PFSK-1 (cell line): ENCODE measurements around a stretch of chr18.

GRCh38 chr18:49055840-49056268 lies 105.1 kb upstream of the SMAD7 start:
- RRBS: no CpG with 5 or more reads among the region's 8 CpGs

- RRBS: 81% methylated on average over 1 of the region's 6 CpGs
Measured at GRCh38 chr18:49591461-49592260, 29.8 kb downstream of the LIPG start.

- RRBS: no CpG with 5 or more reads among the region's 5 CpGs
Measured at GRCh38 chr18:49817906-49818585, 4.7 kb upstream of the ACAA2 start.

DNA sequence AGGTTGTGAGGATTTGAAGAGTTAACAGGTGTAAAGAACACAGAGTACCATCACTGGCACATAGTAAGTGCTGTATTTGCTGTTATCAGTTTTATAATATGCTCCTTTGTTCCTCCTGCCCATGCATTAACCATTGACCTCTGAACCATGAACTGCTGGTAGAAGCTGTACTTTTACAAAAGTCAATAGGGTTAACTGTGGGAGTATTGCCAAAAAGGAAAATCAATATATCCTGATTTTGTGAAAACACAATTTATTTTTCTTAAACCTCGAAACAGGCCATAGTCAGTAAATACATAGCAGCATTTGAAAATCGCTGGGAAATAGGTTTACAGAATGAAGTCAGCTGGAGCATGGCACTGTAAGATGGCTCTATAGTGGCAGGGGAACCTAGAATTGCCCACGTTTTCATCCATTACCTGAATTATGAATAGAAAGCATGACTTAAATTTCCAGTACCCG lies 18.9 kb upstream of the ACAA2 start:
- RRBS: no CpG with 5 or more reads among the region's 4 CpGs

- RRBS: no CpG with 5 or more reads among the region's 9 CpGs
Measured at GRCh38 chr18:49878787-49879289, 65.5 kb upstream of the ACAA2 start.

- RRBS: no CpG with 5 or more reads among the region's 16 CpGs
Measured at GRCh38 chr18:50128434-50129400, 66.2 kb downstream of the MYO5B start.

DNA sequence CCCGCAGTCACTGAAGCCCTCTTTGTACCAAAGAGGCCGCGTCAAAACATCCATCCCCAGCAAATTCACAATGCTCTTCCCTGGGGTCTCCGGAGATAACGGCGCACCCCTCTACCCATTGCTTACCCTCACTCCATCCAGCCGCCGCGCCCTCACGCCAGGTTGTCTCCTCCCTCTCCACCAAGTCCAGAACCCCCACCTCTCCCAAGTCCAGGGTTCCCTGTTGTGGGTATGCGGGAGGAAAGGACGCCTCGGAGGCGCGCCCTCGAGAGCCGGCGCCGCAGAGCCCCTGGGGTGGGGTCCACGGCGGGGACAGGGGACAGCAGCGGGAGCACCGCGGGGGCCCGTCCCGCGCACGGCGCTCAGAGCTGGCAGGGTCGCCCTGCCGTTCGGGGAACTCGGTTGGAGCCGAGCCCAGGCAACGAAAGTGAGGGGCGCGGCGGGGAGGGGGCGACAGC lies 870 bp downstream of the MYO5B start:
- RRBS: 47% methylated on average over 2 of the region's 39 CpGs

GRCh38 chr18:50425118-50425761 lies 50.4 kb downstream of the SKA1 start:
- RRBS: no CpG with 5 or more reads among the region's 5 CpGs

DNA sequence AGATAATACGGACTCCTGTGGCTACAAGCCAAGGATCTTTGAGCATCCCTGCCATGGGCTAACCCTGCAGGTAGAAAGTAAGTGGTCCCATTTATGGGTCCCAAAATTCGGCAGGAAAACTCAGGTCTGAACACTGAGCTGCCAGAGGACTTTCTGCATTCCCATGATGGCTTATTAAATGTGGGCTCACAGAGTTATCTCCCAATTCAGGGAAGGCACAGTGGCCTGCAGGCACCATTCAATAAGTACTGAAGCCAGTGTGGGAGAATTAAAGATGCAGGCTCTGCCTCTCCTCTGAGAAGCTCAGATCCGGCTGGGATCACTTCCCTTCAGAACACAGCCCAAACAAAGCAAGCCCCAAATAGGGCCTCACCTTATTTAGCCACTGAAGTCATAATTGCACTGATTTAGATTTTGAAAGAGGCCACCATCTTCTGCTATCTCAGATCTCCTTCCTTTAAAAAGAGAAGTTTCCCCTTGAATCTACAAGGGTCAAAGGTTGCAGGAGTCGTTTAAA lies 94.3 kb downstream of the MAPK4 start:
- RRBS: no CpG with 5 or more reads among the region's 4 CpGs

GRCh38 chr18:50797067-50798141 lies 22.4 kb downstream of the MRO start:
- RRBS: no CpG with 5 or more reads among the region's 18 CpGs

GRCh38 chr18:51083078-51083777 lies 53.2 kb downstream of the SMAD4 start:
- RRBS: no CpG with 5 or more reads among the region's 2 CpGs

- RRBS: no CpG with 5 or more reads among the region's 5 CpGs
Measured at GRCh38 chr18:51141583-51141994, 55.9 kb downstream of the MEX3C start.

- RRBS: no CpG with 5 or more reads among the region's 35 CpGs
Measured at GRCh38 chr18:51151228-51152800, 45.7 kb downstream of the MEX3C start.

- RRBS: no CpG with 5 or more reads among the region's 22 CpGs
Measured at GRCh38 chr18:51153574-51154658, 43.6 kb downstream of the MEX3C start.

GRCh38 chr18:51195986-51197102 lies 1.1 kb downstream of the MEX3C start:
- RRBS: 1% methylated on average over 34 of the region's 100 CpGs

DNA sequence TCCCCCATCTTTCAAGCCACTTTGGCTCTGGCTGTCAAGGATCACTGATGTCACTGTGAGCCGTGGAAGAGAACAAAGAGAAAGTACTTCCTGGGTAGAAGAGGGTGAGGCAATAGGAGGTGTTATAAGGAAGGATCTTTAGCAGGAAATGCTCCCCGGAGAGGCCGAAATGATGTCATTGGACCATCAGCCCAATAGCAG lies 228.4 kb upstream of the MEX3C start:
- RRBS: no CpG with 5 or more reads among the region's 3 CpGs

DNA sequence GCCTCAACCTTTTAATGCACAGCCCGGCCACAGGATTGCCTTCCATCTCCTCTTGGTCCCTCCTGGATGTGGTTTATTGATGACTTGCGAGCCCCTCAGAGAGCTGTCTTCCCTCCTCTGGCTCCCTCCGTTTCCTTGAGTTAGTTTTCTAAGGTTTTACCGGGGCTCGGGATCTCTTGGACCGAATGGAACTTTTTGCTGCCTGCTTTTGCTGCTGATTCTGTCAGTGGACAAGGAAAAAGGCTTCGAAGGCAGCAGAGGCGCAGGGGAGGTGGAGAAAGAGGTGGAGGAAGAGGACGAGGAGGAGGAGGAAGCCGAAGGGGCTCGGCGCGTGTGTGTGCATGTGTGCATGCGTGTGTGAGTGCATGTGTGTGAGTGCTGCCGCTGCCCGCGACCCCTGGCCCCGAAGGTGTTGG lies 376 bp downstream of the DCC start:
- RRBS: no CpG with 5 or more reads among the region's 18 CpGs

GRCh38 chr18:52394625-52394996 lies 54.6 kb downstream of the DCC start:
- RRBS: no CpG with 5 or more reads among the region's 2 CpGs

GRCh38 chr18:54204802-54205348 lies 19.6 kb downstream of the MBD2 start:
- RRBS: no CpG with 5 or more reads among the region's 8 CpGs

DNA sequence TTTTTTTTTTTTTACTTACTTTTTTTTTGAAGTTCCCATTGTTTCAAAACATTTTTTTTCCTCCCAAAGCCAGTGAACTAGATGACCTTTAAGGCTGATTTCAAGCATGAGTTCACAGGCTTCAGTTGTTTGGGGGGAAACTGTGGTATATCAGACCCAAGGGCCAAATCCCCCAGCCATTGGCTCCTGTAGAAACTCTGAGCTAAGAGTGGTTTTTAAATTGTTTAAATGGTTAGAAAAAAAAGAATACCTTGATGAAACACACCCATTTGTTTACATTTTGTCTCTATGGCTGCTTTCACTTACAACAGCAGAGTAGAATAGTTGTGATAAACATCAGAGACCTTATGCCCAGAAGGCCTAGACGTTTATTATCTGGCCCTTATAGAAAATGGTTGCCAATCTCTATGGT lies 17.3 kb upstream of the POLI start:
- RRBS: no CpG with 5 or more reads among the region's 1 CpG